Measurements from ENCODE around the genes WLS, LRRC7, ANKRD13C and TNNI3K.

DNA sequence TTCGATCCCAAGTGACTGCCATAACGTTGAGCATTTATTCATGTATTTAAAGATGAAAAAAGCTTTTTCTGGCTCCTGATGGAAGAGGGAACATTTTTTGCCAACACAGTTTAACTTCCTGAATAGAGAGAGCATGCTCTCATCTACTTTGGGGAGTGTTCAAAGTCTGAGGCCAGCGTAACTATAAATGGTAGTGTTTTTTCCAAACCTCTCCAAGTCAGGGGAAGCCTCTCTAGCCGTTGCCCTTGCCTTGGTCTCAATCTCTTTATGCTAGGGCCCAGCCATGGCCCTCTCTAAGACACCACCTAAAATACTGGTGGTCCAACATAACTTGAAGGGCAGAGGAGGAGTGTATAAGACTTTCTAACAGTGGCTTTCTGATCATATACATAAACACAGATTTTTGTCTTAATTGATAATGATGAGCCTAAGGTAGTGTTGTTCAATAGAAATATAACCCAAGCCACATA lies 55.7 kb downstream of the GNG12 start:
- RAMPAGE, long total RNA = no peak
- RRBS = no CpG with 5 or more reads among the region's 4 CpGs
PRO-cap:
- standard = no peak
- CoPRO, capped RNA only, 2 experiments = no peak in any of the 2 experiments
- CoPRO, capped and uncapped RNA, 2 experiments = no peak in any of the 2 experiments
- CoPRO, uncapped RNA only, 2 experiments = no peak in any of the 2 experiments
CAGE:
- cytosol, long polyA plus RNA = no peak
- long polyA plus RNA = no peak
- nucleolus, long total RNA = no peak
- nucleus, long polyA plus RNA = no peak

DNA sequence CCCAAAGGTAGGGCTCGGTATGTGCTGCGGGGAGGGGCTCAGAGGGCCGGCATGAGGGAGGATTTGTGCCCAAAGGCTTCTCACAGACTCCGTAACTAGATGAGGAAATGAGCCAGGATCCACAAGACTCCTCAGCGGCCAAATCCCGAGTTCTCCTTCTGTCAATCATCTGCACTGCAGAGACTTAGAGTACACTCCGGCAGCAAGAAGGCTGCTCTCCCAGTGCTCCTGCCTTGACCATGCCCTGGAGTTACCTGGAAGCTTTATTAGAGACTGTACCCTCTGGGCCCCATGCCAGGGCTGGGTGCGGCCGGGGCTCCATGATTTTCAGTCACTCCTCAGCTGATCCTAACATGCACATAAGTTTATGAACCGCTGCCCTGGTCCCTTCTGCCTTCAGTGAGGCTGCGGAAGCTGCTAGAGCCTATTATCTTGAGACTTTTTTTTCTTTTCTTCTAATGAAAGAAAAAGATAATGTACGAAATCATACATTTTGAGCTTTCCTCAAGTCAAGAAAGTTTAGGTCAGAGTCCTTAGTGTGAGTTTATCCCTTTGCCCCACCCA lies 17.5 kb downstream of the GNG12 start:
- RAMPAGE, long total RNA = no peak
- RRBS = no CpG with 5 or more reads among the region's 12 CpGs
PRO-cap:
- standard = no peak
- CoPRO, capped RNA only, 2 experiments = no peak in any of the 2 experiments
- CoPRO, capped and uncapped RNA, 2 experiments = no peak in any of the 2 experiments
- CoPRO, uncapped RNA only, 2 experiments = no peak in any of the 2 experiments
CAGE:
- cytosol, long polyA plus RNA = no peak
- long polyA plus RNA = no peak
- nucleolus, long total RNA = no peak
- nucleus, long polyA plus RNA = no peak

DNA sequence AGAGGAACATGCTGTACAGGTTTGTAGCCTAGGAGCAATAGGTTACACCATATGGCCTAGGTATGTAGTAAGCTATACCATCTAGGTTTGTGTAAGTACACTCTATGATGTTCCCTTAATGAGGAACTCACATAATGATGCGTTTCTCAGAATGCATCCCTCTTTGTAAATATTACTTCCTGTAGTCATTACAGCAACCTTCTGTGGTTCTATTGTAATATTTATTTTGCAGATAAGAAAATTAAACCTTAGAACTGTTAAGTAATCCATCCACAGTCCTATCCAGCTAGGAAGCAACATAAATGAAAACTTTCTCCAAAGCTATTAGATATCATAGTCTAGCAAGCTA lies 88.7 kb downstream of the WLS start:
- RAMPAGE, long total RNA = no peak
- RRBS = no CpG with 5 or more reads among the region's 1 CpG
PRO-cap:
- standard = no peak
- CoPRO, capped RNA only, 2 experiments = no peak in any of the 2 experiments
- CoPRO, capped and uncapped RNA, 2 experiments = no peak in any of the 2 experiments
- CoPRO, uncapped RNA only, 2 experiments = no peak in any of the 2 experiments
CAGE:
- cytosol, long polyA plus RNA = no peak
- long polyA plus RNA = no peak
- nucleolus, long total RNA = no peak
- nucleus, long polyA plus RNA = no peak

GRCh38 chr1:68230281-68231375 lies 1.7 kb downstream of the WLS start:
- RAMPAGE, long total RNA = no peak
- RRBS = 13% methylated on average over 3 of the region's 55 CpGs
PRO-cap:
- standard = no peak
- CoPRO, capped RNA only, 2 experiments = no peak in any of the 2 experiments
- CoPRO, capped and uncapped RNA, 2 experiments = no peak in any of the 2 experiments
- CoPRO, uncapped RNA only, 2 experiments = no peak in any of the 2 experiments
CAGE:
- cytosol, long polyA plus RNA = no peak
- long polyA plus RNA = no peak
- nucleolus, long total RNA = no peak
- nucleus, long polyA plus RNA = no peak

GRCh38 chr1:68232140-68233297 lies at the start of gene WLS:
Gene WLS, minus strand, starts transcription at chr1:68232523.
- RAMPAGE, long total RNA = no peak
- RRBS = no CpG with 5 or more reads among the region's 46 CpGs
PRO-cap:
- standard = no peak
- CoPRO, capped RNA only, 2 experiments = no peak in any of the 2 experiments
- CoPRO, capped and uncapped RNA, 2 experiments = no peak in any of the 2 experiments
- CoPRO, uncapped RNA only, 2 experiments = no peak in any of the 2 experiments
CAGE:
- cytosol, long polyA plus RNA = no peak
- long polyA plus RNA = no peak
- nucleolus, long total RNA = no peak
- nucleus, long polyA plus RNA = no peak

DNA sequence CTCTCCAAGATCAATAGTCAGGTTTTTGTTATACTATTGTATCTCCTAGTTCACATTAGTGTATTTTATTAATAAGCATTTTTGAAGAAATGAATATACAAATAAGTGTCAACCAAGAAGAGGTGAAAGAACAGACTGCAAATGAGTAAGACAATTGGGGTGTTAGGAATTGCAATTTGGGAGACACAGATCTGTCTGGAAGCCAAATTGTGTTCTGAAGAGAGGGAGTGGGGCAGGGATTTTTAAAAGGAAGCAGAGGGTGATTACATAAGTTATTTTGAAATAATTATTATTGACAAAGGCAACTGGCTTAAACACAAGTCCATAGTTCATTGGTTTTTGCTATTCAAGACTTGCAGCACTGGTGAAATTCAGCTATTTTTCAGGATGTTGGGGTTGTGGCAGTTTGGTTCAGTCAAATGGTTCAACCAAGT lies 299.9 kb upstream of the DEPDC1 start:
- RAMPAGE, long total RNA = no peak
PRO-cap:
- standard = no peak
- CoPRO, capped RNA only, 2 experiments = no peak in any of the 2 experiments
- CoPRO, capped and uncapped RNA, 2 experiments = no peak in any of the 2 experiments
- CoPRO, uncapped RNA only, 2 experiments = no peak in any of the 2 experiments
CAGE:
- cytosol, long polyA plus RNA = no peak
- long polyA plus RNA = no peak
- nucleolus, long total RNA = no peak
- nucleus, long polyA plus RNA = no peak

DNA sequence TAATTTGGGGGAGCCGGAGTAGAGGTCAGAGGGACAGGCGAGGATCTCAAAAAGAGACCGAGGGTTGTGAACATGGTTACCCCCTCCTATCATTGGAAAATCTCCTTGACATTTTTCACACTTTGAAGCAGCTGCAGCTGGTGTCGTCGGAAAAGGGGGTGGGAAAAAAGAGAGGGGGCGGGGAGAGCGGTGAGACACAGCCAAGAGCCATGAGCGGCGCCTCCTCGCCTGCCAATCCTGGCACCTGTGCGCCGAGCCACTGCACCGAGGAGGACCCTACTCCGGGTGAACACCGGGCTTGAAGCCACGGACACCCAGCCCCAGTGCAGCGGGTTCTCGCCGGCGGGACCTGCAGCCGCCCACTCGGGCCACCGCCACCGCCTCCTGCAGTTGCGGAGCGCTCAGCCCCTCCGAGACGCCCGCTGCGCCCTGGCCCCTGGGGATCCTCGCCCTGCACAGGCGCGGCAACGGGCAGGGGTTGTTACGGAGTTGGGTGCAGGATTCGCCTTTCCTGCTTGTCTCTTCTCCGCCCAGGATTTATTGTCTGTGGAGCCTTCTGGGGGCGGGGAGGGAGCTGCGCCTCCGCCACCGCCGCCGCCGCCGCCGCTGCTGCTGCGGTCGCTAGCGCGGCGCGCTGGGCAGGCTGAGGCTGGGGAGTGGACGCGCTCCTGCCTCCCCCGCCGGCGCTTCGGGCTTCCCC lies at the start of gene LRRC7:
TSS of gene LRRC7 (plus strand) at position 231 of the 700 bp plus-strand sequence.
- RAMPAGE, long total RNA = no peak
- RRBS = 14% methylated on average over 8 of the region's 58 CpGs
PRO-cap:
- standard = no peak
- CoPRO, capped RNA only, 2 experiments = no peak in any of the 2 experiments
- CoPRO, capped and uncapped RNA, 2 experiments = no peak in any of the 2 experiments
- CoPRO, uncapped RNA only, 2 experiments = no peak in any of the 2 experiments
CAGE:
- cytosol, long polyA plus RNA = no peak
- long polyA plus RNA = no peak
- nucleolus, long total RNA = no peak
- nucleus, long polyA plus RNA = no peak

DNA sequence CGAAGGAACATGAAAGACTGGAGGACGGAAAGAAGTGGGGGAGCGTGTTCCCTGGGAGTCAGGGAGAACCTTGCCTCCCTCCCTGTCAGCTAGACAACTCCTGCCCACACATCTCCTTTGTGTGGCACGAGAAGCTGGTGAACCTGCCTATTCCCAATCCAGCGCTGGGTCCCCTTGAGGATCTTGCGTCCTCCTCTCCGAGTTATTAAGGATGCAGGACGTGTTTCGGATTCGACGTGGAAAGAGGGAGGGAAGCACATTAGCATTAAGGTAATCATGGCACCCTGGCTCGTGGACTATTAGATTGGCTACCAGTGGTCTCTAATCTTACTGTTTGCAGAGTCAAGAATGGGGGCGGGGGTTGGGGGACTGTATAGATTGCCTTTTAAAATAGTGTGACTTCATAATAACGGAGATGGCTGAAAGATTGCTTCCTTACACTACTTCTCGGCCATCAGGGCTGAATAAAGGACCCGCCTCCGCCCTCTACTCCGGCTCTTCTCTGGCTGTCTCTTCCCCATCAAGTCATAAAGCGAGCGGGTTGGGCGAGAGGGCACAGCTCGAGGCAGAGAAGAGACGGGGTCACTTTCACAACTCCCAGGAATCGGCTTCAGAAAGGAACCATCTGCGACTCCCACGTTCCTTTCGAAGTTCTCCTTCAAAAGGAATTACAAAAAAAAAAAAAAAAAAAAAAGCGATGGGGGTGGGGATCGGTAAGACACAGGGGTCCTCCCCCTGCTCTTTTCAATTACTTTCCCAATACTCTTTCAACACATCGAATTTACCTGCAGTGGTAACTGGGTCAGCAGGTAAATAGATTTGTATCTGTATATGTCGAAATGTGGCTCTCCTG lies 1.7 kb downstream of the LRRC7 start:
- RAMPAGE, long total RNA = no peak
- RRBS = no CpG with 5 or more reads among the region's 31 CpGs
PRO-cap:
- standard = no peak
- CoPRO, capped RNA only, 2 experiments = no peak in any of the 2 experiments
- CoPRO, capped and uncapped RNA, 2 experiments = no peak in any of the 2 experiments
- CoPRO, uncapped RNA only, 2 experiments = no peak in any of the 2 experiments
CAGE:
- cytosol, long polyA plus RNA = no peak
- long polyA plus RNA = no peak
- nucleolus, long total RNA = no peak
- nucleus, long polyA plus RNA = no peak

DNA sequence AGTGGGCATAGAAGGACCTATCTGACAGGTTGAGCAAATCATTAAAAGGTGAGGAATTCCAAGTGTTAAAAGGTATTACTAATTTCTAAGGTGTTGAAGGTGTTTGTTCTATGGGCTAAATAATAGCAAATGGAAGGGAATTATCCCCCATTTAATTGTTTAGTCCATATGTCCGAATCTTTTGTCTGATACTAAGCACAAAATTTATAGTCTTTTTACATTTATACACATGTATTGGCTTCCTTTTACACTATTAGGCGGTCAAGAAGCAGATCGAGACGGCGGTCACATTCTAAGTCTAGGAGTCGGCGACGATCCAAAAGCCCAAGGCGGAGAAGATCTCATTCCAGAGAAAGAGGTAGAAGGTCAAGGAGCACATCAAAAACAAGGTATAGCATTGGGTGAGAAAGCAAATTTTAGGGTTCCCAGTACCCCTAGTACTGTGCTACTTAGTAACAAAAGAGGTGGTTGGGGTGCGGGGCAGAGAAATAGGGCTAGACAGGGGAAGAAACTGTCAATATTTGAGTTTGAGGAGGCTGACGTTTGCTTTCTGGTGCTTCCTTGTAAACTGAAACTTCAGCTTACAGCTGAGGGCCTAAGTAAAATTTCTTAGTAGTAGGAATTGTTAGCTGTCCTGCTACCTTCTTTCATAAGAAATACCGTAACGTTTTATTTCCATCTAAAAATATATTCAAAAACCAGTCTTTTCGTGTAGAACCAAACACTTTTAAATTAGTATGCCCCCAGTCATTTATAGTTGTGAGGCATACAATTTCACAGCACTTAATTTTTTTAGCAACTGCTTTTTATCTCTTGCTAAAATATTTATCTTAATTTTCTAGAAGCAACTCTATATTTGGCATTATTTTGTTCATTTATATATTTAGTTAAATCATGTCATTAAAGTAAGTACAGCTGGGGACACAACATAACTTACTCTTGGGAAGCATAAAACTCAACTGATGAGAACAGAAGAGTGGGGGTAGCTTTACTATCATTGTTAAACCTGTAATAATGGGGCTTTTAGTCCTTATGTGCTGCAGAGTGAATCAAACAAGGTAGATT lies 23.6 kb downstream of the SRSF11 start:
- RAMPAGE, long total RNA = no peak
- RRBS = no CpG with 5 or more reads among the region's 14 CpGs
PRO-cap:
- standard = no peak
- CoPRO, capped RNA only, 2 experiments = no peak in any of the 2 experiments
- CoPRO, capped and uncapped RNA, 2 experiments = no peak in any of the 2 experiments
- CoPRO, uncapped RNA only, 2 experiments = peak in 1 of 2 experiments; most common plus-strand start position 786 of the sequence (in 1); most common minus-strand start position 990 of the sequence (in 1)
CAGE:
- cytosol, long polyA plus RNA = start-site peak on the plus strand centred at position 317 of the sequence, 108 bp wide, 369 and 335 reads in 2 replicates
- long polyA plus RNA = start-site peak on the plus strand centred at position 327 of the sequence, 94 bp wide, 628 and 610 reads in 2 replicates
- nucleolus, long total RNA = no peak
- nucleus, long polyA plus RNA = start-site peak on the plus strand centred at position 316 of the sequence, 113 bp wide, 1,516 and 1,384 reads in 2 replicates

GRCh38 chr1:70250281-70251156 lies 29.3 kb downstream of the SRSF11 start:
- RAMPAGE, long total RNA = no peak
- RRBS = no CpG with 5 or more reads among the region's 5 CpGs
PRO-cap:
- standard = no peak
- CoPRO, capped RNA only, 2 experiments = no peak in any of the 2 experiments
- CoPRO, capped and uncapped RNA, 2 experiments = no peak in any of the 2 experiments
- CoPRO, uncapped RNA only, 2 experiments = peak in 1 of 2 experiments; most common plus-strand start chr1:70250408 (in 1); most common minus-strand start chr1:70250861 (in 1)
CAGE:
- cytosol, long polyA plus RNA = no peak
- long polyA plus RNA = no peak
- nucleolus, long total RNA = no peak
- nucleus, long polyA plus RNA = start-site peak on the plus strand at chr1:70250372-70250858, 686 and 158 reads in 2 replicates

GRCh38 chr1:70354589-70355455 lies at the start of gene ANKRD13C:
Gene ANKRD13C, minus strand, starts transcription at chr1:70354722.
- RAMPAGE, long total RNA = start-site peak on the minus strand at chr1:70354682-70354729, 464 and 336 reads in 2 replicates; start-site peak on the plus strand at chr1:70354805-70354856, 97 and 123 reads in 2 replicates
- RRBS = no CpG with 5 or more reads among the region's 50 CpGs
PRO-cap:
- standard = bidirectional peak, plus-strand start at chr1:70354817, minus-strand start at chr1:70354696; bidirectional peak, plus-strand start at chr1:70355045, minus-strand start at chr1:70355022
- CoPRO, capped RNA only, 2 experiments = peak in 2 of 2 experiments; most common plus-strand start chr1:70354817 (in 2); most common minus-strand start chr1:70354722 (in 2)
- CoPRO, capped and uncapped RNA, 2 experiments = peak in 2 of 2 experiments; most common plus-strand start chr1:70354817 (in 2); most common minus-strand start chr1:70354692 (in 2)
- CoPRO, uncapped RNA only, 2 experiments = peak in 2 of 2 experiments; most common plus-strand start chr1:70354820 (in 2); most common minus-strand start chr1:70354692 (in 2)
CAGE:
- cytosol, long polyA plus RNA = start-site peak on the minus strand at chr1:70354710-70354727, 971 and 749 reads in 2 replicates; start-site peak on the plus strand at chr1:70354784-70354862, 27 and 20 reads in 2 replicates
- long polyA plus RNA = start-site peak on the minus strand at chr1:70354701-70354729, 338 and 917 reads in 2 replicates
- nucleolus, long total RNA = no peak
- nucleus, long polyA plus RNA = start-site peak on the minus strand at chr1:70354710-70354729, 949 and 1,499 reads in 2 replicates

DNA sequence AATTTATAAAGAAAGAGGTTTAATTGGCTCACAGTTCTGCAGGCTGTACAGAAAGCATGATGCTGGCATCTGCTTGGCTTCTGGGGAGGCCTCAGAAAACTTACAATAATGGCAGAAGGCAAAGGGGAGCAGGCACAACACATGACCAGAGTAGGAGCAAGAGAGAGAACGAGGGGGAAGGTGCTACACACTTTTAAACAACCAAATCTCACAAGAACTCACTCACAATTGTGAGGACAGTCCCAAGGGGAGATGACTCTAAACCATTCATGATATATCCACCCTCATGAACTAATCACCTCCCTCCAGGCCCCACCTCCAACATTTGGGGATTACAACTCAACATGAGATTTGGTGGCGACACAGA lies 14.5 kb downstream of the CTH start:
- RAMPAGE, long total RNA = no peak
- RRBS = no CpG with 5 or more reads among the region's 2 CpGs
PRO-cap:
- standard = no peak
- CoPRO, capped RNA only, 2 experiments = no peak in any of the 2 experiments
- CoPRO, capped and uncapped RNA, 2 experiments = no peak in any of the 2 experiments
- CoPRO, uncapped RNA only, 2 experiments = no peak in any of the 2 experiments
CAGE:
- cytosol, long polyA plus RNA = no peak
- long polyA plus RNA = no peak
- nucleolus, long total RNA = no peak
- nucleus, long polyA plus RNA = no peak

GRCh38 chr1:74235177-74235671 lies at the start of gene TNNI3K:
Gene TNNI3K, plus strand, starts transcription at chr1:74235387.
- RAMPAGE, long total RNA = no peak
- RRBS = no CpG with 5 or more reads among the region's 3 CpGs
PRO-cap:
- standard = no peak
- CoPRO, capped RNA only, 2 experiments = no peak in any of the 2 experiments
- CoPRO, capped and uncapped RNA, 2 experiments = no peak in any of the 2 experiments
- CoPRO, uncapped RNA only, 2 experiments = no peak in any of the 2 experiments
CAGE:
- cytosol, long polyA plus RNA = no peak
- long polyA plus RNA = no peak
- nucleolus, long total RNA = no peak
- nucleus, long polyA plus RNA = no peak

DNA sequence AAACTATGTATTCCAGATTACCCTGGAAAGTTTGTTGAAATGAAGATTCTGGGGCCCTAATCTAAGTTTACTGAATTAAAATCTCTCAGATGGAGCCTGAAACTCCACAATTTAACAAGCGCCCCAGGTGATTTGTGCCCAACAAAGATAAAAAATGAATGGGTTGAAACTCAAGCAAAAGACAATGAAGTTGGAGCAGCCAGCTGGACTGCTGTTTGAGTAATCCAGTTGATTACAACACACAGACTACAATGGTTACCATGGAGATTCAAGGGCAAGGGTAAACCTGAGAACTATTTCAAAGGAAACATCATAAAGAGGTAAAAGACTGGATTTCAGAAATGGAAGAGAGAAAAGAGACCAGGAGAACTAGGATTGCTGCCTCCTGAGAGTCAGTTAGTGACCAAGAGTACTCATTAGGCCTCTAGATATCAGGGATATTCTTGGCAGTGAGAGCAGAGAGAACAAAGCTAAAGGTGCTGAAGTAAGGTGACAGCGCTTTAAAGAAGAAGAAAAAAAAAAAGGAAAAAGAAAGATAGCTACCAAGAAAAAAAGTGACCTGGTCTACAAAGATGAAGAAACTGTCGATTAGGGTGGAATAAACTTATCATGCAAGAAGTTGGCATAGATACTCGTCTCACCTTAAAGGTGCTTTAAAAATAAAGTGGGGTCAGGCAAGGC lies 44.5 kb downstream of the LRRC53 start:
- RAMPAGE, long total RNA = no peak
- RRBS = no CpG with 5 or more reads among the region's 4 CpGs
PRO-cap:
- standard = no peak
- CoPRO, capped RNA only, 2 experiments = no peak in any of the 2 experiments
- CoPRO, capped and uncapped RNA, 2 experiments = no peak in any of the 2 experiments
- CoPRO, uncapped RNA only, 2 experiments = no peak in any of the 2 experiments
CAGE:
- cytosol, long polyA plus RNA = no peak
- long polyA plus RNA = no peak
- nucleolus, long total RNA = no peak
- nucleus, long polyA plus RNA = no peak

GRCh38 chr1:74714969-74715199 lies 18.0 kb downstream of the CRYZ start:
- RAMPAGE, long total RNA = no peak
PRO-cap:
- standard = no peak
- CoPRO, capped RNA only, 2 experiments = no peak in any of the 2 experiments
- CoPRO, capped and uncapped RNA, 2 experiments = no peak in any of the 2 experiments
- CoPRO, uncapped RNA only, 2 experiments = no peak in any of the 2 experiments
CAGE:
- cytosol, long polyA plus RNA = no peak
- long polyA plus RNA = no peak
- nucleolus, long total RNA = no peak
- nucleus, long polyA plus RNA = no peak

DNA sequence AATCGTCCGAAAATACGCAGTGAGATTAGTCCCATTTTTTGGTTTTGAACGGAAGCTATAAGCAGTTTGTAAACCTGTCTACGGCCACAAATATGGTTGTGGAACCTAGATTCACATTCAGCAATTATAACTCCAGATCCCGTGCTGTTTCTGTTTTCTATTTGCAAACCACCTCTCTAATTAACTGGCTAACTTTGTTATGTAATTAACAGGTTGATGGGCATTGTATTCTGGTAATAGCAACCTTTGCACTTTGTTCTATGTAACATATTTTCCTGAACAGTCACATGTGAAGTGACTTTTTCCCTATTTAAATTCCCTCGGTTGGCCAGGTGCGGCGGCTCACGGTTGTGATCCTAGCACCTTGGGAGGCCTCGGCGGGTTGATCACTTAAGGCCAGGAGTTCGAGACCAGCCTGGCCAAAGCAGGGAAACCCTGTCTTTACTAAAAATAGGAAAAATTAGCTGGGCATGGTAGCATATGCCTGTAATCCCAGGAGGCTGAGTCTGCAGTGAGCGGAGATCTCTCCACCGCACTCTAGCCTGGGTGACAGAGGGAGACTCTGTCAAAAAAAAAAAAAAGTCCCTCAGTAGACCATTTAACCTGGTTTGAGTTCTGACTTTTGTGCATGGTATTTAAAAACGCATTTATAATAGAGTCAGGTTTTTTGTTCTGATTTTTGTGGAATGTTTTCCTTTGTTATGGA lies 1.4 kb downstream of the ACADM start:
- RAMPAGE, long total RNA = no peak
- RRBS = no CpG with 5 or more reads among the region's 16 CpGs
PRO-cap:
- standard = no peak
- CoPRO, capped RNA only, 2 experiments = no peak in any of the 2 experiments
- CoPRO, capped and uncapped RNA, 2 experiments = no peak in any of the 2 experiments
- CoPRO, uncapped RNA only, 2 experiments = no peak in any of the 2 experiments
CAGE:
- cytosol, long polyA plus RNA = no peak
- long polyA plus RNA = no peak
- nucleolus, long total RNA = no peak
- nucleus, long polyA plus RNA = no peak

- RAMPAGE, long total RNA = no peak
- RRBS = no CpG with 5 or more reads among the region's 10 CpGs
PRO-cap:
- standard = no peak
- CoPRO, capped RNA only, 2 experiments = no peak in any of the 2 experiments
- CoPRO, capped and uncapped RNA, 2 experiments = no peak in any of the 2 experiments
- CoPRO, uncapped RNA only, 2 experiments = no peak in any of the 2 experiments
CAGE:
- cytosol, long polyA plus RNA = no peak
- long polyA plus RNA = no peak
- nucleolus, long total RNA = no peak
- nucleus, long polyA plus RNA = no peak
Measured at GRCh38 chr1:76075455-76076395, 1.2 kb downstream of the ST6GALNAC3 start.